Panc1 (cell line): ENCODE measurements around the genes PRAMEF12 and PRAMEF13.

DNA sequence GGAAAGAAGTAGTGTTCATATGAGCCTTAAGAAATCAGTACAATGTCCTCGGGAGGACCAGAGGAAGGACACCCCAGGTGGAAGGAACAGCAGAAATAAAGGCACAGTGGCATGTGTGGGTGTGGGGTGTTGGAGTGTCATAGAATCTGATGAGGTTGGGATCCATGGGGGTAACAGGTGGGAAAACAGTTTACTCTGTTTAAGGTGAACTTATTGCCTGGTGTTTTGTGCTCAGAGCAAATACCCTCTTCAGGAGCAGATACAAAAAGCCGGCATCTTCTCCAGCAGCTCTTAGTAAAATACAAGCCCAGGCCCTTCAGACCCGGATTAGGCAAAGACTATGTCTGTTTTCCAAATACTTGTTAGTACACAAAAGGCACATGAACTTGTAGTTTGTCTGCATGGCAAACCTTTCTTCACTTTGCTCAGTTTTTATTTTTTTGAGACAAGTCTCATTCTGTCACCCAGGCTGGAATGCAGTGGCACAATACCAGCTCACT, 2.9 kb downstream of the NPPA start:
- RRBS, 2 experiments = 78 to 85% methylated on average over 1 to 2 of the region's 3 CpGs

DNA sequence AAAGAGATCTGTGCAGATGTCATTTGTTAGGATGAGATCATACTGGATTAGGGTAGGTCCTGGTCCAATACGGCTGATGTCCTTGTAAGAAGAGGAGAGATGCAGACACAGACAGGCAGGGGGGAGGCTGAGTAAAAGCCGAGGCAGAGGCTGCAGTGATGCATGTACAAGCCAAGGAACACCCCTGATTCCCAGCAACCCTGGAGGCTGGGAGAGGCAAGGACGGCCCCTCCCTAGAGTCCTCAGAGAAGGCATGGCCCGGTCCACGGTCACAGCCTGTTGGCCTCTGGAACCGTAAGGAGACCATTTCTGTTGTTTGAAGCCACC, 15.9 kb upstream of the NPPB start:
- RRBS, 2 experiments = no CpG with 5 or more reads among the region's 6 CpGs

DNA sequence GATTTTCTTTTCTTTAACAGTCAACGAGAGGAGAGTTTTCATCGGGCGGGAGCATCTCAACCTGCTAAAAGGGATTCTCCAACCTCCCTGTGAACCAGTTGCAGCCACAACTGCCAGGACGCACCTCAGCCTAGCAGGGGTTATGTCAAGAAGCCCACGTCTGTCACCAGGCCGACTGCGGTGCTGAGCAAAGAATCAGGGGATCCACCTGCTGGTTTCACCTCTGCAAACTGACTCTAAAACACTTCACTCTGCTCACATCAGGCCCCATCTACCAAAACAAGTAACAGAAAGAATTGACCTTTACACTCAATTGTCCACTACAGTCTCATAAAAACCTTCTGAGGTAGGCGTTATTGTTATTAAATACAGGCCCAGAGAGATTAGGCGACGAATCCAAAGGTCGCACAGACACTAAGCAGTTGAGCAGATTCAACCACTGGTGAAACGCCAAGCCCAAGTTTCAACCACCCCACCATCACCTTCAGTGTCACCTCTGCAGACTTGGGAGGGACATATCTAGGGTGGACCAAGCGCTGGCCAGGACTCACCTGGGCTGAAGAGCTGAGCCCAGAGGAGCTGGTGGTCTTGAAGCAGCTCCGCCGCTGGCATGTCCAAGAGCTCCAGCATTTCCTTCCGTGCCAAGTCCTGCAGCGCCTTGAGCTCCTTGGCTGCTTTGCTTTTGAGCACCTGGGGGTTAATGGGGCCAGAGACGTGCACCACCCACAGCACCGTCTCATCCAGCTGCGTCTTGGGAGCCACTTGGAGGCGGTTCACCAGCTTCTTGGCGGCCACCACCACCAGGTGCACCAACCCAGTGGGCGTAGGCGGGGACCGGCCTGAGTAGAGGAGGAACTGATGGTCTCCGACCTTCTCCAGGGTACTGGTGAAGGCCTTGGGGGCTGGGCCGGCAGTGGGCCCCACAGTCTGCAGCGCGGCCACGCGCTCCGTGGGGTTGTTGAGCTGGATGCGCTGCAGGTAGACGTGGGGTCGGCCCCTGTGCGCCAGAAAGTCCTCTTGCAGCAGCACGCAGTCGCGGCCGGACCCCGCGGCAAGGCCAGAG, 1.2 kb downstream of the KIAA2013 start:
- RRBS, 2 experiments = no CpG with 5 or more reads among the region's 42 CpGs

GRCh38 chr1:12125367-12126027, 41.3 kb upstream of the TNFRSF1B start:
- RRBS, 2 experiments = 74 to 77% methylated on average over 2 of the region's 16 CpGs

DNA sequence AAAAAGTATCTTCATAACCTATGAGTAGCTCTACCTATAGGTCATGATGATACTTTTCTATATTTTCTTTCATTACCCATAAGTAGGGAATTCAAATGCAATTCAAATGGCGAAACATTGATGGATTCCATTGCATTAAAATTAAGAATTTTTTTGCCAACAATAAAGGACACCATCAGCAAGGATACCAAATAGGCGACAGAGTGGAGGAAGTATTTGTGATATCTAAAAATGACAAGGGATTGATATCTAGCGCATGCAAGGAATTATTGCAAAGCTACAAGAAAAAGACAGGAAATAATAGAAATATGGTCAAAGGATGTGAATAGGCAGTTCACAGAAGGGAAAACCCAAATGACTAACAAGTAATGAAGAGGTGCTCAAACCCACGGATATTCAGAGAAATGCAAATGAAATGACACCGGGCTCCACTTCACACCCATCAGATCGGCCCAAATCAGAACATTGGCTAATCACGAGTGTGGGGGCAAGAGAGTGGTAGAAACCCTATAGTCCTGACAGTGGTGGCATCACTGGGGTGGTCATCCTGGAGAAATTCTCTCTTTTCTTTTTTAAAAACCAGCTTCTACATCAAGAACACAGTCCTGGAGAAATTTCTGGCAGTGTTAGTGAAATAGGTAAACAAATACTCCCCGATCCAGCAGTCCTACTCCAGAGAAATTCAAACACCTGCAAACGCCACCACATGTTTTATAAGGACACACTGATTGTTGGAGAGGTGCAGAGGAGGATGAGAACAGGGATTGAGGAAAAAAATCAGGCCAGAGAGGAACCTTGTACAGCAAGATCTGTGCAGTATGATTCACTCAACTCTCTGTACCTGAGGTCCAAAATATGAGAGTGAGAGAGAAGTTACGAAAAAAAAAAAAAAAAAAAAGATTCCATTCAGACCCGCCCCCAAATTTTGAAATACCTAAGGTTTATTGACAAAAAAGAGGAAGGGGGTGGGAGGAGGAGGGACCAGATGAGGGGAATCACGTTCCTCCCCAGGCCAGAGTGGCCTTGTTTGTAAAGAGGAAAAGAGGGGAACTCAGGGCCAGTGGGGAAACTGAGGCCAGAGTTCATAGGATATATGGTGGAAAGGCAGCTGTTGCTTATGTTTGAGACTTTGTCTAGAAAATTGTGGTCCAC, 9.3 kb upstream of the TNFRSF1B start:
- RRBS, 2 experiments = no CpG with 5 or more reads among the region's 12 CpGs

DNA sequence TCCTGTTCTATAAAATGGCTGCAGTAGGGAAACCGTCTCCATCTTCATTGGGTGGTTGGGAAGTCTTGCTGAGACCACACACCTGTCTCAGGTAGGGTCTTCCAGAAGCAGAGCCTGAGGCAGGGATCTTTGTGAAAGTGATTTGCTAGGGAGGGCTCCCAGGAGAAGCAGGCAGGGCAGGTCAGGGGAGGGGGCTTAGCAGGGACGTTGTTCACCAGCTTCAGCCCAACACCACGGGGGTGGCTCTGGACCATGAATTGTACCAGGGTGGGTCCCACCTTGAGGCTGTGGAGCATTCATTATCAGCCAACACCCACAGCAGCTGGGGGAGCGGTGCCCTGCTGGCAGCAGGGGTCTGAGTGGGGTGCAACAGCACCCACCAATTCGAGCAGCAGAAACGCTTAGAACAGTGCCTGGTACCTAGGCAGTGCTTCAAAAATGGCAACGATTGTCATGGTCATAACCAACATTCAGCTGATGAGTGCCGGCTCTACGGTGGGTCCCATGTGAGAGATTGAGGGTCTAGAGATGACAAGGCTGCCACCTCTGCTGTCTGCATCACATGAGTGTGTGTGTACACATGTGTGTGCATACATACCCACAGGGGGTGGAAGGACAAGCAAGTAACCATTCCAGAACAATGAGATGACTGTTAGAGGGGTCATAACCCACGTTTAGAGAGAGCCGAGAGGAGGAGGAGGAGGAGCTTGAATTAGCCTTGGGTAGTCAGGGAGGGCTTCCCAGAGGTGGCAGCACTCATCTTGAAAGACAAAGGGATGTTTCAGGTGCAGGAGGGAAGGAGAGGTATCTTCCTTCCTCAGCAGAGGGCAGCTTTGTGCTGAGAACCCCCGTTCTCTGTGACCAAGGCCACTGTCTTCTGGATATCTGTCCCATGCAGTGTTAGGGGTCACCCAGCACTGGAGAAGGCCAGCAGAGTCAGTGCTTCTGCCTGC, 21.1 kb downstream of the TNFRSF1B start:
- RRBS, 2 experiments = no CpG with 5 or more reads among the region's 12 CpGs

GRCh38 chr1:12206537-12207689, 22.9 kb upstream of the VPS13D start:
- RRBS, 2 experiments = no CpG with 5 or more reads among the region's 25 CpGs

DNA sequence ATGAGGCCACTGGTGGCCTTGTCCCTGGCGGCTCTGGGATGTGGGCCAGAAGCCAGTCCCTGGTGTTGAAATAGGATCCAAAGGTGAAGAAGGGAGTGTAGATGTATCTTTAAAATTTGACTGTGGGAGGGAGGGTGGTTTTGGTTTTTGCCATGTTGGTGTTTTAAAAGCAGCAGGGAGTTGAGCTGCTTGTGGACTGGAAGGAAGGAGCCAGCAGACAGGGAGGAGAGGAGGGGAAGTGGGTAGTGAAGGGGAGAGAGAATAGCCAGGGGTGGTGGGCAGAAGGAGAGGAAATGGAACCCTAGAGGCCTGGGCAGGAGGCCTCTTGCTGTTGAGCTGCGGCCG, 92.5 kb downstream of the DHRS3 start:
- RRBS, 2 experiments = no CpG with 5 or more reads among the region's 3 CpGs

DNA sequence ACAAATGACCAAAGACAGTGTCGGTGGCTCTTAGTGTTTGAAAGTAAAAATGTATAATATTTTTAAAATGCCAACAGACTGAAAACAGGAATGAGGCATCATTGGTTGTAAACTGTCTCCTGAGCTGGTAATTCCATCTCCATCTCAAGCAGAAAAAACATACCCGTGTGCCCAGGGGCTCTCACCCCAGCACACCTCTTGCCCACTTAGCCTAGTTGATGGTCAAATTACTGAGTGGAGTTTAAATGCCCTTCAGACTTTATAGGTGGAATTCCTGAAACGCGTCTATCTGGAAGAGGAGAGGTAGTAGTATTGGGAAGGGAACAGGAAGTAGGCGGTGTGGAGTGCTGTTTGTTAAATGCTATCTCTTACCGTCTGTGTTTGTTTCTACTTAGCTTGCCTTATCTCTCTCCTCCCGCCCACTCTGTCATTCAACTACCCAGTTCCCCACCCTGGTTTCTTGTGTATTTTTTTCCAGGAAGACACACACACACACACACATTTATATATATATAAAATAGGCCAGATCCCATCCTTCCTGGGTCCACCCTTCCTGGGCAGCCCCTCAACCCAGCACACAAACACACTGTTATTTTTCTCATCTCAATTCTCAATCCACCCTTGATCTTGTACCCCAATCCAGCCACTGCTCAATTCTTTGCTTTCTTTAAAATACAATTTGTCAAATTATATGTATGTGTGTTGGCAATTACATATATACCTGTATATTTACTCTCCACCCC, 88.7 kb downstream of the DHRS3 start:
- RRBS, 2 experiments = no CpG with 5 or more reads among the region's 7 CpGs

- RRBS, 2 experiments = no CpG with 5 or more reads among the region's 16 CpGs
Observed at GRCh38 chr1:12552922-12553652, 64.9 kb downstream of the DHRS3 start.

DNA sequence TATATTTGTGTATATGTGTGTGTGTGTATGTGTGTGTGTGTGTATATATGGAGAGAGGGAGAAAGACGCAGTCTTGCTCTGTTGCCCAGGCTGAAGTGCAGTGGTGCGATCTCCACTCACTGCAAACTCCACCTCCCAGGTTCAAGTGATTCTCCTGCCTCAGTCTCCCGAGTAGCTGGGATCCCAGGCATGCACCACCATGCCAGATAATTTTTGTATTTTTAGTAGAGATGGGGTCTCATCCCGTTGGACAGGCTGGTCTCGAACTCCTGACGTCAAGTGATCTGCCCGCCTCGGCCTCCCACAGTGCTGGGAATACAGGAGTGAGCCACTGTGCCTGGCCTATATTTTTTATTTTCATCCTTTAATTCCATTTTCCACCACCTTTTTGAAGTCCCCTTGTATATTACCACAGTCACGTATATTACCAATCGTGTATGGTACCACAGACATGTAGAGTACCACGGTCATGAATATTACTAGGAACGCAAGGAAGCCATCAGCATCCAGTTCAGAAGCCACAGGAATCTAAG, 10.1 kb downstream of the DHRS3 start:
- RRBS, 2 experiments = no CpG with 5 or more reads among the region's 12 CpGs

GRCh38 chr1:12611261-12611981, 6.6 kb downstream of the DHRS3 start:
- RRBS, 2 experiments = no CpG with 5 or more reads among the region's 9 CpGs

GRCh38 chr1:12773301-12773930, at the start of gene PRAMEF12:
TSS of gene PRAMEF12 (plus strand) at chr1:12773738.
- RRBS, 2 experiments = no CpG with 5 or more reads among the region's 5 CpGs

DNA sequence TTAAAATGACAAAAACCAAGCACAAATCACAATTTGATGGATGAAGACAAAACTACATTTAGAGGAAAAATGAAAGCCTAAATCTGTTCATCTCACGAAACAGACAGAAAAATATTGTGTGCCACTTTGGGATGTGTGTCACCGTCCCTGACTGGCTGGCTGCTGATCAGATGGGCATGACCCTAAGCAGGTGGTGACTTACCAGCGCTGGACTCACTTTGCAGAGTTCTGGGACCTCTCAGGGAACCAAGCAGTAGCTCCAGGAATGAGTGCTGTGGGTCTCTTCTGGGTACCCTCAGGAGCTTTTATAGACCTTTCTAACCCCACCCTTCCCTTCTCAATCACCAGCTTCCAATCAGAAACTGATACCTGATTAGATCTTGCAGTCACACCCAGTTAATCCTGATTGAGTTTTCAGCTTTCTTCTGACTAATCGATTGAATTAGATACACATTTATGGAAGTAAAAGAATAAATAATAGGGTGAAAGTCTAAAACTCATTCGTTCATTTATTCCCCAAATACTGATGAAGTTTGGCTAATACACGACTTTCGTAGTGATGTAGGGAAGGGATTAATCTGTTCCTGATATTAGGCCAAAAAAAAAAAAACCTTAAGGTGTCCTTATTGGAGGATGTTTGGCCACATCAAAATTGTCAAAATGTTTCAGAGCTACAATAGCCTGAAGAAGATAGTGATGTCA, at the start of gene PRAMEF13:
Gene PRAMEF13 (minus strand): TSS at position 280 of the 702 bp plus-strand sequence.
- RRBS, 2 experiments = no CpG with 5 or more reads among the region's 7 CpGs

- RRBS, 2 experiments = 24% methylated on average over 3 of the region's 16 CpGs; no CpG with 5 or more reads in 1 of the 2 experiments
Observed at GRCh38 chr1:13540633-13541474, 27.1 kb upstream of the LRRC38 start.

DNA sequence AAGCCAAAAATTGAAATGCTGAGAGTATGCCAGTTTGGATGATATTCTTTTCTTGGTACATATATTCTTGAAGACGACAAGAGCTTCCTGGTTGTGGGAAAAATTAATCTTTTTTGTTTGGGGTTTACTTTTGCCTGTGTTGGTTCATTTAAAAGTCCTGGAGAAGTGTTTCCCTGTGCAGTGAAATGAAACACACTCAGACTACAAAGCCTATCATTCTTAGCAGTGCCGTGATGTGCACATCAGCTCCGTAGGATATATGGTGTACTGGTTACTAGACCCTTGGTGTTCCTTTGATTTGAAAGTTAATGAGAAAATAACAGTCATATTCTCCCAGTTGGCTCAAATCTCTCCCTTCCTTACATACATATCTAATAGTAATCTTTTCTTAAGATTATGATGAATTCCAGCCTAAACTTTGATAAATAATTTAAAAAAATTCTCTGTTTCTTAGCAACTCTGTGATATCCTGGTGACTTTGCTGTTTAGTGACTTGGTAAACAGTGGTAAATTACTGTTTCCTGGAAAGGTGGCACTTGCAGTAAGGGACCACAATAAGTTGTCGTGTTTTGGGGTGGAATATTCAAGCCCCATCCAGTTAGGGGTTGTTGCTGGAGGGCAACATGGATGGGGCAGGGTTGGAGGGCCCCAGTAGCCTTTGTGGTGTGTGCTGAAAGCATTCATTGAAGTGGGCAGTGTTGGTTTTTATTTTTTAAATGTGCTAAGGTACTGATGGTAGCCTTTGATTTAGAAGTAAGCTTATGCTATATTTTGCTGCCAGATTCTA, 30.1 kb downstream of the PRDM2 start:
- RRBS, 2 experiments = no CpG with 5 or more reads among the region's 4 CpGs

DNA sequence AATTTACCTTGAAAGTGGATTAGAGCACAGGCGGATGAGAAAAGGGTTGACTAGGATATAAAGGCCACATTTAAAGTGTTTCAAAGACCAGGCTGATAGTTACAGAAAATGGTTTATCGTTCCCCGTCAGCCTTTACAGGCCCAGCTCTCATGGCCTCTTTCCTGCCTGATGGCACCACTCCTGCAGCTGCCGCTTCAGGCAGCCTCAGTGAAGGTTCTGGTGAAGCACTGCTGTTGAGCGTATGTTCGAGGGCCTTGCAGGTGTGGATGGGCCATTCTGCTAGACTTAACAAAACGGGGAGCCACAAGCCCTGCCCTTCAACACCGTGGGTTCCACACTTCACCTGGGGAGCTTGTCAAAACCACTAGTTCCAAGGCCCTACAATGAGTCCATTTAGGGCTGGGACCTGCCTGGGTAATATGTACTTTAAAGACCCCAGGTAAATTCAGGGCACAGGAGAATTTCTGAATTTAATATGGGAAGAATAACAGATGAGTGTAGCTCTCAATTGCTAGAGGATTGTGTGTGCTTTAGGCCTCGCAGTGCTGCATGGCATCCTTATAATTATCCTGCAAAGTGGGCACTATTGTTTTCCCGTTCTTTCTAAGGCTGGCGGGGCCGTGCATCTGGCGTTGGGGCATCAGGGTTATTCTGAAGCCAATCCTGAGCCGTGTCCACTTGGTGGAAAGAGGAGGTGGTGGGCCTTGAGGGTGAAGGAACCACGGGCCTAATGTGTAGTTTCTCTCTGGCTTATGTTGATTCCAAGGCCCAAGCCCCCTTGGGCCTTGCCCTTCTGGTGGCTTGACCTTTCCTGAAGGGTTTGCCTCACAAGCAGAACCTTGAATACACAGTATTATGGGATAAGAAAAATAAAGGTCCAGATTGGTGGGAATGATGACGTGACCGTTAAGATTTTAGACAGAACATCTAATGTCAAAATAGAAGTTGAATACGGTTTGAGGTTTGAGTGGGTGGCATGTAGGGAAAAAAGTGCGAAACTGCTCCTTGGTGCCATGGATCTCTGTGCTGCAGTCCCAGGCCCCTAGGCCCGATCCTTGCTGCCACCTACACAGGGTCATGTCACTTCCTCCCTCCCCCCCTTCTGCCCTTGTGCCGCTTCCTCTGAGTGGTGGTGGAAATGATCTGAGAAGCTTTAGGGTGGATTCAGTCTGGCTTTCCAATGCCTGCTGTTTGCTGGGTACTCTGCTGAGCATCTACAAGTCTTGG, 90.2 kb downstream of the PRDM2 start:
- RRBS, 2 experiments = no CpG with 5 or more reads among the region's 21 CpGs

DNA sequence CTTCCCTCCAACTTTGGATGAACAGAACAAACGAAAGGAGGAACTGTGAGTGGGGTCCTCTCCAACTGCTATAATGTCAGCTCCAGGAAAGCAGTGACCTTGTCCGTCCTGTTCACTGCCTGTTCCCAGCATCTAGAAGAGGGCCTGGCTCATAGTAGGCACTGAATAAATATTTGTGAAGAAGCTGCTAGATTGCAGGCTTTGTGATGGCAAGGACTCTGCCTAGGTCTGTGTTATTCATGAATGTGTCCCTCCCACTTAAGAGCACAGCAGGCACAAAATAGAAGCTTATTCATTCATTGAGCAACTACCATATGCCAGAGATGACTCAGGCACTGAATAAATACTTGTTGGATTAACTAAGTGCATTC, 143.6 kb downstream of the KAZN start:
- RRBS, 2 experiments = no CpG with 5 or more reads among the region's 2 CpGs

- RRBS, 2 experiments = no CpG with 5 or more reads among the region's 12 CpGs
Observed at GRCh38 chr1:14895085-14895780, 258.3 kb upstream of the TMEM51 start.

DNA sequence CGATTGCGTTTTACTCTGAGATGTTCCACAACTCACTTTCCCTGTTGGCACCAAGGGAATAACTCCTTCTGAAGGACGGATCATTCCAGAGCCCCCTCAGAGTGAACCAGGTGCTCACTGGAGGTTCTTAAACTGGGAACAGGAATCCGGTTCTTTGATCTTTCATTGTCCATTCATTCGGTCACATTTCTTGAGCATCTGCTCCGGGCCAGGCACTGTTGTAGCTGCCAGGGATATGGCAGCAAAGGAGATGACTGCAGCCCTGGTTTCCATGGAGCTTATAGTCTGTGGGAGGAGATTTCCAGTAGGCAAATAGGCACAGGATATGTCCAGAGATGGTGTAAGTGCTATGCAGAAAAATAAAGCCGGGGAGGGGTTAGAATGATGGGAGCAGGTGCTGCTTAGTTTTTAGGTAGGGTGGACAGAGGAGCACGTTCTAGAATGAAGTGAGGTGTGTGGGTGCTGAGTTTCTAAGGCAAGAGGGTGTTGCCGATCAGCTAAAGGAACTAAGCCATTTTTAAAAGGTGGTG, 226.4 kb upstream of the TMEM51 start:
- RRBS, 2 experiments = 80 to 83% methylated on average over 2 of the region's 9 CpGs